Non-pigmented ciliary epithelial cell (primary cell): ENCODE results near the genes RASSF7 and GATD1.

DNA sequence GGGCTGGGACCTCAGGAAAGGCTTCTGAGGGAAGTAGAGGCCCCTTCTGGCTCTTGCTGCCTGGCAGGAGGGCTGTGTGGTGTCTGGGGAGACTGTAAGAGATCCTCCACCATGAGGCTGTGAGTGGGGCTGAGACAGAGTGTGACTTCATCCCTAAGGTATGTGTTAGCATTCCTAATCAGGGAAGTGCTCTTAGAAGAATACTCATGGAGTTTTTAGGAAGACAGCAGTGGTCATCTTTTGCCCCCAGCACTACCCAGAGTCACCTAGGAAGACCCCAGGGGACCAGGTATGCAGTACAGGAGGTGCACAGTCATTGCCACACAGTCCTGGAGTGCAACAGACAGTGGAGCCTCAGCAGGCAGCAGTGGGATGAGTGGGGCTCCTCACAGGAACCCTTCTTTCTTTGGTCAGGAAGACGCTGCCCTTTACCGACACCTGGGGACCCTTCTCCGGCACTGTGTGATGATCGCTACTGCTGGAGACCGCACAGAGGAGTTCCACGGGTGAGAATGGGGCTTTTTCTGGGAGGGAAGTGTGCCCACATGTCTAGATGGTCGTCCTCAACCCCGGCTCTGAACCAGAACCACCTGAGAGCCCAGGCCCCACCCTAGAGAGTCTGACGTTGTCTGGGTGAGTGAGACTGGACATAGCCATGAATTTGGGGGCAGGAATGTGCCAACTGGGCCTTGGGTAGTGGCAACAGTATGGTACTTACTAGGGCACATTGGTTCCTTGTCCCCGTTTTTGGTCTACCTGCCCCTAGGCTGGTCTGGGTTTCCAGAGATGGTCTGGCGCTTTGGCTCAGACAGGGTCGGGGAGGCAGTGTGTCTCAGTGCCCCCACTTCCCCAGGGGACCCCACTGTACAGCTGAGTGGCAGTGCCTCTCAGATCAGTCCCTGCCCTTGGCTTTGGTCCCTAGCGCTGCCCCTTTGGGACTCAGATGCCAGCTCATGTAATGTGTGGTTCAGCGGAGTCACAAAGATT is 2.9 kb downstream of the RIC8A start:
- RRBS = no CpG with 5 or more reads among the region's 14 CpGs

DNA sequence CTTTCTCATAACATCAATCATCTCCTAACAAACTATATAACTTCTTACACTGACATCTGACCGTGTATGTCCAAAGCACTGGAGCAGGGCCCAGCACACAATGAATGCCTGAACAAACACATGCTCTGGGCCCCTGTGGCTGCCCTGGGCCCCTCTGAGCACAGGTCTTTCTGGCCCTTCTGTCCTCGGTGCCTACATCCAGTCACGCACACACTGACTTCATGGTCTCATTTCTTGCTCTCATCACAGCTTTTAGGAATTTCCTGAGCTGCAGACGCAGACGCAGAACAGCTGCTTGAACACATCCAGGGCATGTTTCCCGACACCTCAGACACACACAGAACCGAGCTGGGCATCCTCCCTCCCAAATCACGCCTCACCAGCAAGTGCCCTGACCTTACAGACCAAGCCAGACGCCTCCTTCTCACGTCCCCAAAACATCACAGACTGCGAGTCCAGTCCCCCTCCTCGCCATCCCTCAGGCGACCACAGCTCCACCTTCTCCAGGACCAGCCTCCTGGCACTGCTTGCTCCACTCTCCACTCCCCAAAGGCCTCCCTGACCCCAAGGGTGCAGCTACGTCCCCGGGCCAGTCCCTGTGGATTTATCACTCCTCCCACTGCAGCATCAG is 13.1 kb downstream of the SIRT3 start:
- RRBS = no CpG with 5 or more reads among the region's 15 CpGs

- RRBS = no CpG with 5 or more reads among the region's 17 CpGs
Measured at GRCh38 chr11:272199-272754, 5.9 kb upstream of the NLRP6 start.

DNA sequence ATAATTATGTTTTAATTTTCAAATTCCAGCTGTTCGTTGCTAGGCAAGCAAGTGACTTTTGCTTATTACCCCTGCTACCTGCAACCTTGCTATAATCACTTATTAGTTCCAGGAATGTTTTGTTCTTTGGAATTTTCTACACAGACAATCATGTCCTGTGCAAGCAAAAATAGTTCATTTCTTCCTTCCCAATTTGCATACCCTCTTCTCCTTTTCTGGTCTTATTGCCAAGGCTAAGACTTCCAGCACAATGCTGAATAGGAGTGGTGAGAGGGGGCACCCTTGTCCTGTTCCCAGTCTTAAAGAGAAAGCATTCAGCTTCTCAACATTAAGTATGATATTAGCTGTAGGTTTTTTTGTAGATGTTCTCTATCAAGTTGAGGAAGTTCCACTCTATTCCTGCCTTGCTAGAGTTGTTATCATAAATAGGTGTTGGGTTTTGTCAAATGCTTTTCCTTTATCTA is 3.4 kb upstream of the NLRP6 start:
- RRBS = no CpG with 5 or more reads among the region's 1 CpG

DNA sequence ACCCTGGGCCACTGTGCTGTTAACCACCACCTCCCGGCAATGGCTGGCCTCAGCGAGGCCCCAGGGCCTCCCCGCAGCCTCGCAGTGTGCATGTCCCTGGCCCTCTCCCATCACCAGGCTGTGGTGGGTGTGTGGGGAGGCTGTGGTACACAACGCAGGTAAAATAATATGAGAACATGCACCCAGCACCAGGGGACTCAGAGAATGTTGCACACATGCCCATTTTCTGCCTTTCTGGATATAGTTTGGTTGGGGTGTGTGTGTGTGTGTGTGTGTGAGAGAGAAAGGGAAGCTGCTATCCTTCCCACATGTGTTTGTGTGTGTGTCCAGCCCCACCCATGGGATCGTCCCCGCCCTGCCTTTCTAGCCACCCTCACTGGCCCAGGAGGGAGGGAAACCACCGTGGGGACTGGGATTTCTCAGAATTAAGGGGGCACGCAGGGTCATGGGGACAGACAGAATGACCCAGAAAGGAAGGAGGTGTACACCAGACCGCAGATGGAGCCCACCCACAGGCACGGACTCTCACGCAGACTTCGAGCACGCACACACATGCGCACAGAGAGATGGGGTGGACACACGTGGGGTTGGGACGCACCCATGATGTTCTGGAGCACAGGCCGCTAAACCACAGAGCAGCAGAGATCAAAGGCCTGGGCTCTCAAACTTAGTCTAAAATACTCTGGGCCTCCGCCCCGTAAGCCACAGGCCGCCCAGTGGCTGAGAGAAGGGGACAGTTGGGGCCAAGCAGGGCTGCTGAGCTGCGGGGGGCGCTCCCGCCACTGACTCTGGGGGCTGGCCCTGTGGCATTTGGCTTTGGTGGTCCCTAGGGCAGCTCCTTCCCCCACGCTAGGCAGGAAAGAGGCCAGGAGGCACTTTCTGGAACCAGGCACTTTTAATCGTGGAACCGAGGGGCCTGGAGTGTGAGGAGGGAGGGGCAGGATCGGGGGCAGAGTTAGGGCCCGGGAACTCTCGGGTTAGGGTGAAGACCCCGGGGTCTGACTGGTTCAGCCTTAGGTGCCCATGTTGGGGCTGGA is 1.7 kb downstream of the IFITM5 start:
- RRBS = 70% methylated on average over 2 of the region's 31 CpGs

DNA sequence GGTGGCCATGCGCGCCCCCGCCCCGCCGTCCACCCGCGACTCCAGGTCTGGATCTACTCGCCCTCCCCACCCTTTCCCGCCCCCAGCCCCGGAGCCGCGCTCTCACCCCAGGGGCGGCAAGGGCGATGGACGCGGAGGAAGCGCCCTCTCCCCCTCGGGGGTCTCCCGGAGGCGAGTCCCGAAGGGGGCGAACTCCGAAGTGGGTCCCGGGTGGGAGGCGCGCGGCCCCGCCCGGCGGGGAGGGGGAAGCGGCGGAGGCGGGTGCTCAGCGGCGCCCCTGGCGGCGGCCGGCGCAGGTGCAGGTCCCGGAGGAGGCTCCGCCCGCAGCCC is 2.9 kb upstream of the IFITM1 start:
- RRBS = no CpG with 5 or more reads among the region's 42 CpGs

DNA sequence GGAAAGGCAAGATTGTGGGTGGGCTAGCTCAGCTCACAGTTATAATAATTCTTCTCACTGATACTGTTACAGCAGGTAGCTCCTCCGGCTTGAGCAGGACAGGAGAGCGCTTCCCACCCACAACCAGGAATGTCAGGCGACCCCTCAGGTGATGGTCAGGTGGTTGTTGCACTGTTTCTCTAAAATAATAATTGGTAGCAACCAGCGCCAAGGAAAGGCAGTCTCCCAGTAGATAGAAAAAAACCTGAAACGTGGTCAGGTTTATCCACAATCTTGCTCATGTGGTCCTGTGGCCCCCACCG is 3.0 kb downstream of the IFITM3 start:
- RRBS = no CpG with 5 or more reads among the region's 6 CpGs

- RRBS = no CpG with 5 or more reads among the region's 26 CpGs
Measured at GRCh38 chr11:324755-325461, 4.2 kb upstream of the IFITM3 start.

DNA sequence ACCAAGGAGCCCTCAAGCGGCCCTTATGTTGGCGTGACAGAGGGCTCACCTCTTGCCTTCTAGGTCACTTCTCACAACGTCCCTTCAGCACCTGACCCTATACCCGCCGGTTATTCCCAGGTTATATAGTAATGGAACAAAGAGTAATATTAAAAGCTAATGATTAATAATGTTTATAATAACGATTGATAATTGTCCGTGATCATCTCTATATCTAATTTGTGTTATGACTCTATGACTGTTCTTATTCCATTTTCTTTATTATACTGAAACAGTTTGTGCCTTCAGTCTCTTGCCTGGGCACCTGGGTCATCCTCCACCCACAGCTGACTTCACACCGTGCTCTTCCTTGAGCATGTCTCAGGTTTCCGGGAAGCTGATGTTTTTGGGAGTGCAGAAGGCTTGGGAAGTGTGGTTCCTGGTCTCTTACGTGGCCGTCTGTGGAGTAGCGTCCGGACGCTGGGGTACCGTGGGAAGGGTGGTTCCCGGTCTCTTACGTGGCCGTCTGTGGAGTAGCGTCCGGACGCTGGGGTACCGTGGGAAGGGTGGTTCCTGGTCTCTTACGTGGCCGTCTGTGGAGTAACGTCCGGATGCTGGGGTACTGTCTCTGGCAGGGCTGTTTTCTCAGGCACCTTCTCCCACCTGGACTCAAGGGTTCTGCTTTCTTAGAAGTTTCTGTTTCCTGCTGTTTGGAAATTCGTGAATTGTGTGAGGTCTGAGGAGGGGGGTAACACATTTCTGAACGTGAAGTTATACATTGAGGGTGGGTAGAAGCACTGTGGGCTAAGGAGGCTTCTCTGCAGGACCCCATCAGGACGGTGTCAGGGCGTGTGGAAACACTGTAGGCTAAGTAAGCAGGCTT is 5.0 kb upstream of the IFITM3 start:
- RRBS = 97% methylated on average over 4 of the region's 30 CpGs

- RRBS = no CpG with 5 or more reads among the region's 15 CpGs
Measured at GRCh38 chr11:392901-393700, 908 bp upstream of the PKP3 start.

DNA sequence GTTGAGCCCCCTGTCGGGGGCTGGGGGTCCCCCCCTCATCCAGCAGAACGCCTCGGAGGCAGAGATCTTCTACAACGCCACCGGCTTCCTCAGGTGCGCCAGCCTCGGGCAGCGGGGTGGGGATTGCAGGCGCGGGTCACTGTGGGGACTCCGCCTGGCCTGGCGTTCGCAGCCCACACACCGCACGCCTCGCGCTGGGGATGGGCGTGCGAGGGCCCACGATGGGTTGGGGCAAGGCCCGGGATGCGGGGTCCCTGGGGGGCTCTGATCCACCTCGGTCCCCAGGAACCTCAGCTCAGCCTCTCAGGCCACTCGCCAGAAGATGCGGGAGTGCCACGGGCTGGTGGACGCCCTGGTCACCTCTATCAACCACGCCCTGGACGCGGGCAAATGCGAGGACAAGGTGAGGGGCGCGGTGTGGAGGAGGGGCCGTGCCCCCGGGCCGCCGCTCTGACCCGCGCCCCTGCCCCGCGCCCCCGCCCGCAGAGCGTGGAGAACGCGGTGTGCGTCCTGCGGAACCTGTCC is 6.1 kb downstream of the PKP3 start:
- RRBS = no CpG with 5 or more reads among the region's 48 CpGs

- RRBS = no CpG with 5 or more reads among the region's 36 CpGs
Measured at GRCh38 chr11:507701-508032, 625 bp upstream of the RNH1 start.

DNA sequence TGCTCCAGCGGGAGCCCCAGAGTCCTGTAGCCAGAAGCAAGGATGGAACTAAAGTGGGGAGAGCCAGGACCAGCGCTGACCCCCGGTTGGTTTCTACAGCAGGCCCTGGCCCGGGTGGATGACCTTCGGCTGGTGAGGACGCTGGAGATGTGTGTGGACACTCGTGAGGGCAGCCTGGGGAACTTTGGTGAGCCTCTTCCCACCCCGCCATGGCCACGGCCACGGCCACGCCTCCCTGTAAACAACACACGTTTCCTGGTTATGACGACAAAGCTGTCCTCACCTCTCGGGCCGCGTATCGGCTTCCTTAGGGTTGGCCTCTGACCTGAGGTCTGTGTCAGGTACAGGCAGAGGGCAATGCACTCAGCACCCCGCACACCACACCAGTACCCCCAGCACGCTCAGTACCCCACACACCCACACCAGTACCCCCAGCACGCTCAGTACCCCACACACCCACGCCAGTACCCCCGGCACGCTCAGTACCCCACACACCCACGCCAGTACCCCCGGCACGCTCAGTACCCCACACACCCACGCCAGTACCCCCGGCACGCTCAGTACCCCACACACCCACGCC is 4.2 kb downstream of the LRRC56 start:
- RRBS = no CpG with 5 or more reads among the region's 30 CpGs

GRCh38 chr11:560573-561340 is at the start of gene RASSF7:
TSS of gene RASSF7 (plus strand) at chr11:560970.
- RRBS = 2% methylated on average over 29 of the region's 104 CpGs

- RRBS = 67% methylated on average over 2 of the region's 8 CpGs
Measured at GRCh38 chr11:726891-727462, 20.3 kb upstream of the TALDO1 start.

GRCh38 chr11:764201-765336 is 12.7 kb downstream of the GATD1 start:
- RRBS = no CpG with 5 or more reads among the region's 23 CpGs

DNA sequence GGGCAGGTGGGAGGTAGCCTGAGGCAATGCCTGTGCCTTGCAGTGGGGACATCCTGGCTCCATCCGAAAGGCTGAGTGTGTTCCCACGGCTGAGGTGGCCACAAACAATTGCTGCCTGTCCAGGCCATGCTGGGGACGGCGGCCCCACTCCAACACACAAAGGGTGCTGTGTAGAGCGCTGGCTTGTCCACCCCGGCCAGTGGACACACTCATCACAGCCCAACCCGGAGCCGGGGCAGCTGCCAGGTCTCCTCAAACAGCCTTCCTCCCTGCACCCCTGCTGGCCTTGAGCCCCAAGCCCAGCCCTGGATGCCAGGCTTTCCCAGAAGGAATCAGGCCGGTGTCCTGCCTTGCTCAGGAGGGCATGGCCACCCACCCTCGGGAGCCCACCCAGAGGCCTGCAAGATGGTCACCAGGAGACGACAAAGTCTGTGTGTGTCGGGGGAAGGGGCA is 4.3 kb downstream of the GATD1 start:
- RRBS = 27% methylated on average over 2 of the region's 12 CpGs

- RRBS = 2% methylated on average over 15 of the region's 79 CpGs
Measured at GRCh38 chr11:777329-777876, at the start of gene GATD1. TSS of gene GATD1 (minus strand) at chr11:777487.

- RRBS = no CpG with 5 or more reads among the region's 11 CpGs
Measured at GRCh38 chr11:811437-812109, 1.8 kb downstream of the RPLP2 start.

GRCh38 chr11:834782-835344 is 2.1 kb downstream of the CD151 start:
- RRBS = 4% methylated on average over 4 of the region's 18 CpGs